Parietal lobe (tissue), 2 donors: ENCODE data around the gene IL1RAPL1.

DNA sequence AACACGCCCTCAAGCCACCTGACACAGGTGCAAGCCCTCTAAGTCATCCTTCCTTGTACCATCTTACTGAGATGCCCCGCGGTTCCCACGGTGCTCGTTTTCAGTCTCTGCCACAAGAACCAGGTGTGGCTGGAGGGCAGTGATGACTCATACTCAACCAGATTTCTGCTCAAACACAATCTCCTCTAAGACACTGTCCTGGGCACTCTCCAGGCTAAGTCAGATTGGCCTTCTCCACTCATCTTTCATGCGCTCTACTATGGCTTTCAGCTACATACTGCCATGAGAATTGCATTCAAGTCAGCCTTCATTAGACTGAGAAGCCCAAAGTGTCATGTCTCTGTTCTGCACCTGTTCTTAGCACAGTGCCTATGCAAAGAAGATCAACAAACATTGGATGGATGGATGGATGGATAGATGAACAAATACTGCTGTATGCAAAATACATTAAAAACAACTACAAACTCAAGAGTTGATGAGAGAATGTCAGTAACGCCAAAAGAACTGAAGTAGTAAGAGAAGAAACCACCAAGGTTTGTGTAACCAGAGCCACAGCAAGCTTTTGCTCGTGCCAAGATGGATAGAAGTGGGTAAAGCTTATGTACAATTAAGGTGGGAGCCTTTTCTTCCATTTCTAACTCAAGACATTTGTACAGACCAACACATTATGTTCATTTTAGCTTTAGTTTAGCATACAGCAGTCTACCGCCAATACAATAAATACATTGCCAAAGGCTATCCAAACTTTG, 3.3 kb downstream of the SH3KBP1 start:
- RAMPAGE, long total RNA: no peak

DNA sequence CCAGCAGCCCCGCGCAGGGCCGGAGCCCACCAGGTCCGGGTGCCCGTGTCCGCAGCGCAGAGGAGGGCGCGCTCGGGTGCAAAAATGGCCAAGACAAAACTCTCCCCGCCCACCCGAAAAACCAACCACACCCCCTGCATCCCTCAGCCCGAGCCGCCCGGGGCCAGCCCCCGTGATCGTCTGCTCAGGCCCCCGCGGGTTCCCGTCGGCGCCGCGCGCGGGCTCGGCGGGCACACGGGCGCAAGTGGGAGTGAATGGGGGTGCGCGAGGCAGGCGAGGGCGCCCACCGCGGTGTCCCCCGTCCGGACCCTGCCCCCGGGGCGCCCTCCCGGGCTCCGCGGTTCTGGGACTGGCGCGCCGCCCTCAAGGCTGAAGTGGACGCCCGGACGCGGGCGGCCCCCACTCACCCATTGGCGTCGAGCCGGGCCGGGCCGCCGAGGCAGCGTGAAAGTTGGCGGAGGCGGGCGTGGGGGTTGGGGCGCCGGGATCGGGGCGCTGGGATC, 449 bp downstream of the SH3KBP1 start:
- RAMPAGE, long total RNA: no peak

- RAMPAGE, long total RNA: no peak
These were observed 60.1 kb downstream of the MAP7D2 start for GRCh38 chrX:20056612-20057079.

DNA sequence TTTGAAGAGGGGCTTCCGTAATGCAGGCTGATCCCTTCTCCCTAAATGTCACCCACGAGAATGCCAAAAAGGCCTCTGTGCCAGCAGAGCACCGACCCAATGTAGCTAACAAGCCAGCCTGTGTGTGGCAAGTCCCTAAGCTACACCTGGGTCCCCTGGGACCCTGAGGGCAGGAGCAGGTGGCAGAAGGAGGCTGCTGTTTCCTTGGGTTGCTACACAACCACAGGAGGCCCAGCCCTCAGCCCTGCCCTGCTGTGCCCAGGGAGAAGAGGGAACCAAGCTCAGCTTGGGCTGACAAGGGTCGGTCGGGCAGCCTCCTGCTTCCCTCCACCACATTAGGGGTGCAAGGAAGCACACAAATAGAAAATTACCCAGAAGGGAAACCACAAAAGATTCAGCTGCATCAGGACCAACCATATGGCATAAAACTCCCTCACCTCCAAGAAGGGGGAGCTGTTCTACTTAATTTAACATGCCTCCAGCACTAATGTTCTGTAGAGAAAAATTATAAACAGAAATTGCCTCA, 55.4 kb downstream of the MAP7D2 start:
- RAMPAGE, long total RNA: no peak

DNA sequence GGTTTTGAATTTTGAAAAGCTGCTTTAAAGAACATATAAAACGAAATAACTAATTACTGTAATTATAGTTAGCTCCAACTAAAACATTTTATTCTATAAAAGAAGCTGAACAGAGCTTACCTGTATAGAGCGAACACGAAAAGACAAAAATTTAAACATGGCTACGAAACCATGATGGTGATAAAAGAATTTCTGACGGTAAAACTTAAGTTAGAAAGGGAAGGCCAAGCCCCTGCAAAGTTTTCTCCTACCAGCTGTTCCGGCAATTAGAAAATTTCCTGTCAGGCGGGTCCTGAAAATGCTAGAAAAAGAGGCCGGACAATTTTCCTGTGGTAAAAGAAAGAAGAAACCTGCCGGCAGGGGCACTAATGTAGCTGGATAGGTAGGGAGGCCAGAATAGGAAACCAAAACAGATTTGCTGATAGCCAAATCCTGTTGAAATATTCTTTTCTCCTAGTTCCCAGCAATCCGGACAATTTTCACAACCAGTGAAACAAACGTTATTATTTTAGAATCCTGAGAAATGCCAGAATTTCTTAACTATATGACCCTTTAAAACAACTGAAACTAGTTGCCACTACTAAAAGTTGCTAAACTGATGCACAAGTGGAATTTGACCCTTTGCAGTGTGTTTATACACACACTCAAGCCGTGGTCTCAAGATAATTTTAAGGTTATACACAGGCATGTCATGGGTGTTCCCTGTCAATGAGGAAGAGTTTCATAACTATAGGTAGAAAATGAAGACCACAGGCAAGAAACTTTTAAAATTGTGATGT, 47.8 kb downstream of the RPS6KA3 start:
- RAMPAGE, long total RNA: no peak

DNA sequence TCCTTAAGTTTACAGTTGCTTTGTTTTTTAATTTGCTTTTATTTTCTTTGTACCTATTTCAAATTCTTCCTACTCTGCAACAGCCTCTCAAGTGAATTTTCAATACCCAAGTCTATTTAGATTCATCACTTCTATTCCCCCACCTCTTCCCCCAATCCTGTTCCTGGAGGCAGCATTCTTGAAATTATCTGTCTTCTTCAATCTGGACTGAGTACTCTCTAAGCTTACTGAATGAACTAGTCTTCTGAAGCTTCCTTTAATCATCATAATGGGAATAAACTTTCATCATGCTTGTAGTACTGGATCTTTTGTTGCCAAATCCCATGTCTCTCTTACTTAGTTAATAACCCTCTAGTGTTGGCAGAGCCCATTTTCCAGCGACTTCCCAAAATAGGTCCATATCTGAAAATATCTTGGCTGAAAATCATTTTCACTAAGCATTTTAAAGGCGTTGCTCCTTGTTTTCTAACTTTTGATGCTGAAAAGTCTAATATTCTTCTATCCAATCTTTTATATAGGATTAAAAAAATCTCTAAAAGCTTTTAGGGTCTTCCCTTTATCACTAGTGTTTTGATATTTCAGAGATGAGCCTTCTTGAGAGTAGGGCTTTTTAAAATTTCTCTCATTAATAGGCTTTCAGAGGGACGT, 39.6 kb downstream of the RPS6KA3 start:
- RAMPAGE, long total RNA: no peak

DNA sequence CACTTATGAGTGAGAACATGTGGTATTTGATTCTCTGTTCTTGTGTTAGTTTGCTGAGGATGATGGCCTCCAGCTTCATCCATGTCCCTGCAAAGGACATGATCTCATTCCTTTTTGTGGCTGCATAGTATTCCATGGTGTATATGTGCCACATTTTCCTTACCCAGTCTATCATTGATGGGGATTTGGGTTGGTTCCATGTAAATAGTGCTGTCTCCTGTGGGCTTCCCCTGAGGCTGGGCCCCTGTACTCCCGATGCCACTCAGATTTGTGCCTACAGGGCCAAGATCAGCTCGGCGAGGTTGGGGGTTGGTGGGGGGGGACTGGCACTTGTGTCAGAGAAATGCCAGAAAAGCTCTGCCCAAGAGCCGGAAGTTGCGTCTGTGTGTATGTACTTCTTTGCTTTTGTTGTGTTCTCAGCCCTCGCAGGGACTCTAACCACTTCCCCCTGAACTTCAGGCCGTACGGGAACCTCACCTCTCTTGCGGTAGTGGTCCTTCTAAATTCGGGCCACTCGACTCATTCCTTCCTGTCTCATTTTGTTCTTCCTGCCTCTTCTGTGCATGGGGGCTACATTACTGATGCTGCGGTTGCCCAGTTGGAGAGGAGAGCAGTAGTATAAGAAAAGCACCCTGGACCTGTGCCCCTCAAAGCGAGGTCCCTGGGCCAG, 146.1 kb upstream of the RPS6KA3 start:
- RAMPAGE, long total RNA: no peak

DNA sequence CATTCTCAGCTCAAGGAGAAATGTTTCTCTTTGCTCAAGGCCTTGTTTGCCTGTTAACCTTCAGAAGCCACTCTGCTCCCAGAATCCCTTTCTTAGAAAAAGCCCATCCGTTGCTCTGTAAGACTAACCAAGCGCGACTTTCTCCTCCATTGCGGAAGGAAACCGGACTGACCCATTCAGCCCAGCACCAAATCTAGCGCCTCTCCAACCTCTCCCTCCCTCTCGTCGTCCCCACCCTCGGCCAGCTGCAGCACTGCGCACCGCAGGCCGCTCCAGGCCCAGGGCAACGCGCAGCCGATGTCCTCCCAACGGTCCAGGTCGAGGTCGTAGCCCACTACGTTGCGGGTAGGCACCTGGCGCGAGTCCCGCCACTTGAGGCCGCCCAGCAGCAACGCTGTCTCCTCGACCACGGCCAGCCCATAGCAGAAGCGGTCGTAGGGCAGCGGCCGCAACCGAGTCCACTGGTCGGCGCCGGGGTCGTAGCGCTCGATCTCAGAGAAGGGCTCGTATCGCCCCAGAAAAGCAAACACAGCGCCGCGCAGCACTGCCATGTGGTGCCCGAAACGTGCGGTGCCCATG, 2.4 kb downstream of the KLHL34 start:
- RAMPAGE, long total RNA: no peak

GRCh38 chrX:21757022-21757658, 776 bp downstream of the SMPX start:
- RAMPAGE, long total RNA: no peak

- RAMPAGE, long total RNA: no peak
These were observed 10.3 kb downstream of the ACOT9 start for GRCh38 chrX:23732743-23733193.

- RAMPAGE, long total RNA: no peak
These were observed 2.3 kb downstream of the KLHL15 start for GRCh38 chrX:24024834-24024943.

DNA sequence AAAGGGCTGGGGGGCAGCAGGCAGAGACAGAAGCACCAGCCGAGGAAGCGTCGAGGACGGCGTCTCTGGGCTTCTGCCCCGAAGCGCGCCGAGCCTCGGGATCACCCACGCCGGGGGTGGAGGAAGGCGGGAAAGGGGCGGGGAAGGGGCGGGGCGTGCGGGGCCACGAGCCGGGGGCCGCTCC, 1.9 kb downstream of the KLHL15 start:
- RAMPAGE, long total RNA: no peak

DNA sequence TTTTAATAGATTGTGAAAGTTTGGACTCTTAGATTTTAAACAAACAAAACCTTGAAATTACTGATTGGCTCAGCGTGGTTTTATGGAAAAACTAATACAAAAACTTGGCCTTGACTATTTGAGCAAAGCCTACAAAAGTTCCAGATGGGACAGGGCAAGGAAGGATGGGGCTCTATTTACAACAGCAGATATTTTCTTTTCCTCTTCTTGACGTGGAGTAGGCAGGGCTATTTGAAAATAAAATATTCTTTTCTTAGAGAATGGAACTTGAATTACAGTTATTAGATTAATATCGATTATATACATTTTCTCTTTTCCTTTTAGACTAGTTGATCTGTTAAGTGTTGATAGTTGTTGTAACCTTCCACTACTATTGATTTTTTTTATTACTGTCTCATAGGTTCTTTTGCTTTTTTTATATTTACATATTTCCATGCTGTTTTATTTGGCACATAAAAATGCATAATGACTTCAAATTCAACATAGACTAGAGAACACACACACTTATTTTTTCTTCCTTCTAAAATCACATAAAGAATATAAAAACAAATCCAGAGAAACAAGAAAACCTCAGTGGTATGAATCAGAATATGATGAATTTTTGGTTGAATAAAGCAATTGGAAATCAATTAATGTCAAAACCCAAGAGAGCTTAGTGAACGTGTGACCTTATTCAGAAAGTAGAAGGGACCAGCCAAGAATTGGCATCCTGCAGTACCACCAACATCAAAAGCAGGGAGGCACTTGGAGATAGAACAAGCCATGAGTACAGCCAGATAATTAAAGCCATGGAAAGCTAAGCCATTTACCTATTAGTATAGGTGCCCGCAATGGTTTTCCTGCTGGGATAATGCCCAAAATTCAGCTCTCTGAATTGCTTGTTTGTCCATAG, 16.9 kb downstream of the ZFX start:
- RAMPAGE, long total RNA: no peak

GRCh38 chrX:24426381-24426731, 38.7 kb upstream of the PDK3 start:
- RAMPAGE, long total RNA: no peak

DNA sequence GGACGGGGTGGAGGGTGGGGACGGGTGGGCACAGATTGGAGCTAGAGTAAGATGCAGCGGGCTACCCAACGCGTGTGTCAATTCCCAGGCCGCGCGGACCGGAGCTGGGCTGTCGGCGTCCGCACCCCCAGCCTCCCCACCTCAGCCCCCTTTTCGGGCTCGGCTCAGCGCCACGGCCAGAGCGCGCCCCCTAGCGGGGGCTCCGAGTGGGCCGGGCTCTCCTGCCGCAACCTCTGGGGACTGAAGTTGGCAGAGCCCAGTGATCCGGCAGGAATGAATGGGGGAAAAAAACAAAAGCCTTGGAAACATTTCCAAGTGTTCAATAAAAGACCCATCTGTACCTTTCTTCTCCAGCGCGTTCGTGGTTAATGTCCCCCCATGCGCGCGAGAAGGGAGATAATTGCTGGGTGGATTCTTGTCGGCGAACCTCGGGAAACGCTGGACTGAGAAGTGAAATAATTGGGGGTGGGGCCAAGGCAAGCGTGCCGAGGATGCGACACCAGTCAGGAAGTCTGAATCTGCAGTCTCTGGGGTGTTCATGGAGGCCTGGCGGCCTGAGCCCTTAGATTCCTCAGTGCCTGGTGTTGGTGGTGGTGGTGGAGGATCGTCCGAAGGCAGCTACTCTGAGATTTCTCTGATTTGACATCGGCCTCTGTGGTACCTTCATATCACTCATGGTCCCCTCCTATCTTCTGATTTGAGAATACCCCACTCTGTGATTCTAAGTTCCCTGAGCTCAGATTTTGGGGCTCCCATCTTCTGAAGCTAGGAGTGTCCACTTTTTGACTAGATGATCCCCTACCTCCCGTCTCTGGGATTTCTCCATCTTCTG, 5.3 kb upstream of the ARX start:
- RAMPAGE, long total RNA: no peak

- RAMPAGE, long total RNA: no peak
These were observed at the start of gene IL1RAPL1 for GRCh38 chrX:28587379-28587773. IL1RAPL1 (plus strand) TSS chrX:28587446.

- RAMPAGE, long total RNA: no peak
These were observed 4.3 kb downstream of the IL1RAPL1 start for GRCh38 chrX:28591599-28591835.

DNA sequence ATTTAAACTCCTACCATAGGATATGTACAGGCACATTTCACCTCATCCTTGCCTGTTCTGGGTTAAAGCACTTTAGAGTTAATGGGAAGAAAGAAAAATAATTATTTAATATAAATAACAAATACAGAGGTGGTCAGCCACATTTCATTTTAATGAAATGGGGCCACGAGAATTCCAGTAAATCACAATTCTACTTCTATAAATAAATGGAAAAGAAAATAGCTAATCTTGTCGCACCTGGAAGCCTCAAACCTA, 176.8 kb downstream of the IL1RAPL1 start:
- RAMPAGE, long total RNA: no peak

- RAMPAGE, long total RNA: no peak
These were observed 73.1 kb upstream of the MAGEB2 start for GRCh38 chrX:30142326-30142560.

DNA sequence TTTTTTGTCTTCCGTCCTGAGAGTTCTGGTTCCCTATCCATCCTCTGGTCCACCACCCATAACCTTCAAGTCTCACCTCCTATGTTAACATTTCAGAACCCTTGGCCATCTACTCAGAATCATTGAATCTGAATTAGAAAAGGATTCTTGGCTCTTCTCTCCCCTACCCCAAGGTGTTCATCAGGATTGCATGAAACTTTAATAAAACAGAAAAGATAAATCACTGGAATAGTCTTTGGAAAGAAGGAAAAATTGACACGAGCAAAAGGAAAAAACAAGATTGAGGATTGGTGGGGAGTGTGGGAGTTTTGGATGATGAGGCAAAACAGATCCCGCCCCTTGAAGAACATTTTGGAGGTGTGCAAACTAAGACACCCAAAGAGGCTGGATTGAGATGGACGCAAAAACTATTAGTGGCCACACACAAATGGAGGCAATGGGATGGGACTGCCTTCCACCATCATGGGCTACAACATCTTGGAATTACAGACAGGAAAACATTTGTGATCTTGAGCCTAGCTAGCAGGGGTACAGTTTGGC, 3.3 kb downstream of the TASL start:
- RAMPAGE, long total RNA: no peak